H1 (cell line): ENCODE measurements around a stretch of chr14.

- RRBS = no CpG with 5 or more reads among the region's 8 CpGs
CAGE:
- cytosol, long polyA plus RNA = no peak
- long polyA plus RNA = no peak
- nucleus, long polyA plus RNA = no peak
Measured at GRCh38 chr14:50061387-50062119, 54.8 kb downstream of the VCPKMT start.

GRCh38 chr14:50081938-50082280, 34.5 kb downstream of the VCPKMT start:
- RRBS = no CpG with 5 or more reads among the region's 10 CpGs
CAGE:
- cytosol, long polyA plus RNA = no peak
- long polyA plus RNA = no peak
- nucleus, long polyA plus RNA = no peak

- RRBS = no CpG with 5 or more reads among the region's 8 CpGs
CAGE:
- cytosol, long polyA plus RNA = no peak
- long polyA plus RNA = no peak
- nucleus, long polyA plus RNA = no peak
Measured at GRCh38 chr14:50095693-50096314, 20.6 kb downstream of the VCPKMT start.

GRCh38 chr14:50191271-50191800, 40.0 kb downstream of the SOS2 start:
- RRBS = no CpG with 5 or more reads among the region's 3 CpGs
CAGE:
- cytosol, long polyA plus RNA = no peak
- long polyA plus RNA = no peak
- nucleus, long polyA plus RNA = no peak

DNA sequence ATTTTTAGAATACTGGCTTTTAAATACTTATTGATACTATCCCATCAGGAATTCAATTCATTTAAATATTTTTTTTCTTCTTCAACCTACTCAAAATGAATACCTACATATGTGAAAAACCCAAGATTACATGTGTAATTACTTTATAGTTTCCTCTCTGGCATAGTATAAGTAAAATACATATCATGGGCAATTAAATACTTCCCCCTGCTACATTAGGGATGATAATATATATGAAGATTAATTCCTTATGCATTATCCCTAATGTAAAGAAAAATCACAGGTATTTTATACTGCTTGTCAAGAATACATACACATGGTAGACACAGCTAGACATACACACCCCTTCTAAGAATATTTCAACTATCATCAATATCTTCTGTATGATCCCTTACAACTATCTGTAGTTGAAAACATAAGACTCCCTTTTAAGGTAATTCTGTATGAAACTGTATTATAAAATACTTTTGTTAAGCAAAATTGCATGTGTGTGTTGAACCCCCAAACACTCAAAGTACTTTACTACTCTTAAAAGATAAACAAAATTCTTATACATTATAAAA, 22.3 kb upstream of the CDKL1 start:
CAGE:
- cytosol, long polyA plus RNA = no peak
- long polyA plus RNA = no peak
- nucleus, long polyA plus RNA = no peak

DNA sequence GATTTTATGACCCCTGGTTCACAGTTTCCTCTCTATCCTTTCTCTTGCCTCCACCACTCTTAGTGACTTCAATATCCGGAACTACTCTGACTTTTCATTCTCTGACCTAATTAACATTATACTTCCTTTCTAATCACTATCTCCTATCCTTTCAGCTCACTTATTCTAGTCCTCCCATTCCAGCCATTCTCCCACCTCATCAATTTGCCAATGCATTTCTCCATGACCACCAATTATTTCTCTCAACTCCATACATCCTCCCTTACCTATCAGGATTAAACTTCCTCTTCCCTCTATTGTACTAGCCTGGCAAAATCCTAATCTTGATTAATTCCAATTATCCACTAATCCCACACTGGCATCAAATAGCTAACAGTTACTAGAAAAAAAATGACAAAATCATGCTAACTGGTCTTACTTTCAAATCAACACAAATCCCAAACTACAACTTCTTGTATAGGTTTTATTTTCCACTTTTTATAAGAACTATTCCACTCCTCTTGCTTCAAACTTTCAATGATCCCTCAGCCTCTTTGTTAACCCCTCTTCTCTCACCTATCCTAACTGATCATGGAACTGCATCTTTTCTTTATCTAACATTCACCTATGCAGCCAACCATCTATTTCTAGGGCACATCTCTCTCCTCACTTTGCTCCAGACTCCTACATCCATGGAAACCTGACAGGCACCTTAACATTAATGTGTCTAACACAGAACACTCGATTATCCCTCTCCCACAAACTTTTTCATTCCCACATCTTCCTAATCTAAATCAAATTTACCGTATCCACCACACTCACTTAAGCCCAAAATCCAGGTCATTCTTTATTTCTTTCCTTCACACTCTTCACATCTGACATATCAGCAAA, 16.9 kb downstream of the MAP4K5 start:
- RRBS = no CpG with 5 or more reads among the region's 3 CpGs
CAGE:
- cytosol, long polyA plus RNA = no peak
- long polyA plus RNA = no peak
- nucleus, long polyA plus RNA = no peak

DNA sequence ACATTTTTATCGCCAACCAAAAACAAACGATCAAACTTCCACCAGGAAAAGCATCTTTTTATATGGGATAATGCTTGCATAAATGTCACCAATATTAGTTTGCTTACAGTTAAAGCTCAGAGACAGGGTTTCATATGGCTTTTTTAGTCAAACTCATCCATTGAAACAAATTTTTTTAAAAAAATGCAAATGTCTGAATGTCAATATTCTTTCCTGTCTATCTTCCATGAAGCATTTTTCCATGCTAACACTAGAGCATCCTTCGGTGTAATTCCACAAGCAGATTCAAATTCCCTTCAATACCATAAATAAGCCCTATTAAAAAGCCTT, 1.0 kb downstream of the MAP4K5 start:
- RRBS = no CpG with 5 or more reads among the region's 3 CpGs
CAGE:
- cytosol, long polyA plus RNA = no peak
- long polyA plus RNA = no peak
- nucleus, long polyA plus RNA = no peak

DNA sequence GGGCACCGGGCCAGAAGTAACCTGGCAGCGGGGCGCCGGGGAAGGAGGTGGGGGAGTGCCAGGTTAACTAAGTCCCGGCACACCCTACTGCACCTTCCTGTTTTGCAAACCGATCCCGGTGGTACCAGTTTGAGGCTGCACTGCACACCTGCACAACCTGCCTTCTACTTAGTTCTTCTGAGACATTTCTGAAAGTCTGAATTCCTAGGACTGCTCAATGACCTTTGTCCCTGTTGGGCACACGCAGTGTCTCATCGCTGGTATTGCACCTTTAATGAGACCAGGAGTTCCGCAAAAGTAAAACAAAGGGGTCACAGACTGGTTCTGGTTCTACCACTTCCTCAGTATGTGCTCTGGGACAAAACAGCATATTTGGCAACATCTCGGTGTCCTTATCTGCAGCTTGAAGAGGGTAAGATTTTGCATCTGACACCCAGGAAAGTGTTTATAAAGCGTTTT, 616 bp upstream of the MAP4K5 start:
- RRBS = 0% methylated on average over 1 of the region's 12 CpGs
CAGE:
- cytosol, long polyA plus RNA = no peak
- long polyA plus RNA = no peak
- nucleus, long polyA plus RNA = no peak

GRCh38 chr14:50822759-50823055, 8.3 kb downstream of the NIN start:
- RRBS = no CpG with 5 or more reads among the region's 3 CpGs
CAGE:
- cytosol, long polyA plus RNA = no peak
- long polyA plus RNA = no peak
- nucleus, long polyA plus RNA = no peak

GRCh38 chr14:50829692-50829903, 1.4 kb downstream of the NIN start:
- RRBS = no CpG with 5 or more reads among the region's 7 CpGs
CAGE:
- cytosol, long polyA plus RNA = no peak
- long polyA plus RNA = no peak
- nucleus, long polyA plus RNA = no peak

DNA sequence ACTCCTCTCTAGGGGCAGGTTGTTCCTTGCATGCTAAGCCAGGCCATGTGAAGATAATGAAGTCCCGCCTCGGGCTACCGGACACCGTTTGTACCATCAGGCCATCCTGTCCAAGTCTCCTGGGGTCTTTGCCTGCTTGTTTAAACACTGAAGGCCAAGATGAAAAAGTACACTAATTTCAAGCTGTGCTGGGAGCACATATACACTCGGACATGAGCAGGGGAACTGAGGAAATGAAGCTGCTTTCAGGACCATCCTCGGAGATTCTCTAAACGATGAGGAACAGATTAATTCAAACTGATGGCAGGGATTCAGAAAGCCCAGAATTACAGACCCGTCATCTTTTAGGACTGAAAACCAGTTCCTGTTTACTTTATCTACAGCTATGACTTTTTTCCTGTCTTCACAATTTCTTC, 6.3 kb upstream of the ABHD12B start:
- RRBS = no CpG with 5 or more reads among the region's 8 CpGs
CAGE:
- cytosol, long polyA plus RNA = no peak
- long polyA plus RNA = no peak
- nucleus, long polyA plus RNA = no peak

DNA sequence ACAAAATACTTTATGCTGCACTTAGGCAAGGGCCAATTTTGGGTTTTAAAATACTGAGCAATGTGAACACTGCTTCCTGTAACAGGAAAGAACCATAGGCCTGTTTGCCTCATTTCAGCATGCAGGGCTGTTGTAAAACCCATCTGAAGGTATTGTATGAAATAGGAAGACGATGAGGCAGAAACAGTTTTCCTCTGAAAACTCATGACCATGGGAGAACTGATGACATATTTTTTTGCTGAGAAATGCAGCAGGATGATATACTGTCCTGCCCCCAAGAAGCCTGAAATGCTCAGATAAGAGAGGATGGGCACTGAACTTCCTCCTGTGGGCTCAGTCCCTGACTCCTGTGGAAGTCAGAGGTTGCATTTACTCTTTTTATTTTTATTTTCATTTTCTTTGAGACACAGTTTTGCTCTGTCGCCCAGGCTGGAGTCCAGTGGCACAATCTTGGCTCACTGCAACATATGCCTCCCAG, 17.4 kb downstream of the PYGL start:
- RRBS = no CpG with 5 or more reads among the region's 2 CpGs
CAGE:
- cytosol, long polyA plus RNA = no peak
- long polyA plus RNA = no peak
- nucleus, long polyA plus RNA = no peak

GRCh38 chr14:50943139-50944059, 884 bp downstream of the PYGL start:
- RRBS = no CpG with 5 or more reads among the region's 35 CpGs
CAGE:
- cytosol, long polyA plus RNA = no peak
- long polyA plus RNA = no peak
- nucleus, long polyA plus RNA = no peak

- RRBS = no CpG with 5 or more reads among the region's 3 CpGs
CAGE:
- cytosol, long polyA plus RNA = no peak
- long polyA plus RNA = no peak
- nucleus, long polyA plus RNA = no peak
Measured at GRCh38 chr14:51333420-51333727, 93.3 kb downstream of the TMX1 start.

GRCh38 chr14:51480067-51480429, 171.7 kb upstream of the FRMD6 start:
- RRBS = no CpG with 5 or more reads among the region's 3 CpGs
CAGE:
- cytosol, long polyA plus RNA = no peak
- long polyA plus RNA = no peak
- nucleus, long polyA plus RNA = no peak

DNA sequence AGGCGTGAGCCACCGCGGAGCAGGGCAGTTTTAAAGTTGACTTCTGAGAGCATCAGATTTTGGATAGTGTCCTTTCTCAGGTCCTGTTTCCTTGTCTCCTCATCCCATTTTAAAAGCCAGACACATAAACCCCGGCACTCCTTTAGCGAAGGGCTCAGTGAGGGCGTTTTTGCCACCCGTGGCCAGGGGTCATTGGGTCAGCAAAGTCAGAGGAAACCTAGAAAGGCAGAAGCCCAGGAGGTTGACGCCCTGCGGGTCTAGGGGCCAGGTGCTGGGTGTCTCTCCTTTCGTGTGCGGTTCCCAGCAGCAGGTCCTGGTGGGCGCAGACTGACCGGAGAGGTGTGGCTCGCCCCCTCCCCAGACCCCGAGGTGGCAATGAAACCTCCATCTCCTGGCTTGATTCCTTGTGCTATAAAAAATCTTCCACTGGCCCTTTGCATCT, 1.0 kb upstream of the FRMD6 start:
- RRBS = no CpG with 5 or more reads among the region's 15 CpGs
CAGE:
- cytosol, long polyA plus RNA = no peak
- long polyA plus RNA = no peak
- nucleus, long polyA plus RNA = no peak

DNA sequence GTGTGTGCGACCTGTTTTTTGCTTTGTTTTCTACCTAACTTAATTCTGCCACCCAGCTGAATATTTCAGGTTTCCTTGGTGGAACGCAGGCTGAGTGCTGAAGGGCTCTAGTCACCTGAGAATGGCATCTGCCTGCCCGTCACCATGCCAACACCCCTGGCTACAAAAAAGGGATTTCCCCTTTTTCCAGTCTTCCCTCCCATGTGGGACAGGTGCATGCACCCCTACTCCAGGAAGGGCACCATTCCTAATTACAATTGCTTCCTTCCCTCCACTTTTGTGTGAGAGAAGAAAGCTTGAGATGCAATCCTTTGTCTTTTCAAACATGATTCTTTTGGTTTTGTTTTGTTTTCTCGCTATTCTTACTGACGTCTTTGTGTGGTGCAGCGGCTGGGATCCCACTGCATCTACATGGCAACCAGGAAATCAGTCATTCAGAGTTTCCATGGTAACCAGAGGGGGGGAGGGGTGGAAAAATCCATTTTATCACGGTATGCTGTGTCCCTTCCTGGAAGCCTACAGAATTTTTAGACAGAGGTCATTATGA, 13.8 kb upstream of the GNG2 start:
- RRBS = no CpG with 5 or more reads among the region's 7 CpGs
CAGE:
- cytosol, long polyA plus RNA = no peak
- long polyA plus RNA = no peak
- nucleus, long polyA plus RNA = no peak

GRCh38 chr14:51910061-51910540, 49.7 kb downstream of the GNG2 start:
- RRBS = no CpG with 5 or more reads among the region's 3 CpGs
CAGE:
- cytosol, long polyA plus RNA = no peak
- long polyA plus RNA = no peak
- nucleus, long polyA plus RNA = no peak

- RRBS = no CpG with 5 or more reads among the region's 1 CpG
CAGE:
- cytosol, long polyA plus RNA = no peak
- long polyA plus RNA = no peak
- nucleus, long polyA plus RNA = no peak
Measured at GRCh38 chr14:51945445-51945723, 44.0 kb upstream of the RTRAF start.

GRCh38 chr14:52004161-52004722, 14.9 kb downstream of the RTRAF start:
- RRBS = no CpG with 5 or more reads among the region's 3 CpGs
CAGE:
- cytosol, long polyA plus RNA = no peak
- long polyA plus RNA = no peak
- nucleus, long polyA plus RNA = no peak